NB4 (cell line): ENCODE results near the genes PLA2G7 and GLYATL3.

DNA sequence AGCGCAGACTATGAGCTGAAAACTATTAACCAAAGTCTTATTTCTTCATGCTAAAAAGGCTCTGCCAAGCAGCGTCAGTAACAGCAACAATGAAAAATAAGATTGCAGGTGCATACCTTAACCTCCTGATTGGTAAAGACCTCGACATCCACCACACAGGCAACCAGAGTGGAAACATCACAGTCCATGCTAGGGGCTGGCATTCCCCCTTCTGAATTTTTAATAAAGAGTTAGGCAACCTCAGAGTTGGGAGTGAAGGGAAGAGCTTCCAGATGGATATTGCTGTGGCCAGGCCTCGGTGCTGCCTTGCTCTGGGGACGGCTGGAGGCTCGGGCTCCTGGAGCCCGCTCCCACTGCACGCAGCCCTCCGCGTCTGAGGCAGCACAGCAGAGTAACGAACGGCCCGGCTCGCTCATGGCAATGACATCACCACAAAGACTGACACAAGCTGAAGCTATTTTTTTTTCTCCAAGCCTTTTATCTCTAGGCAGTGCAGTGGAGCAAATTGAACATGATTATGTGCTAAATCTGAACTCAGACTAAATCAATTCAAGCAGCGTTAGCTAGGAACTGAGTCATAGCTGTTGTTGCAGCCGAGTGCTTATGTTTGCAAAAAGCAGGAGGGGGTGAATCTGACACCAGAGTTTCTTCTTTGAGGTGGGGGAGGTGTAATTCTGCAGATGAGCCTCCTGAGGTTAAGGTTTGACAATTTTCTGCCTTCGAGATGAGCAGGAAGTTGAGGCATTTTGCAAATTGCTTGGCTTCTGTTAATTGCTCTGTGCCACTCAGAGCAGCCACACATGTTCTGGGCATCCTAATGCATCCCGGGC, 154.7 kb upstream of the ENPP5 start:
- RRBS = no CpG with 5 or more reads among the region's 18 CpGs

DNA sequence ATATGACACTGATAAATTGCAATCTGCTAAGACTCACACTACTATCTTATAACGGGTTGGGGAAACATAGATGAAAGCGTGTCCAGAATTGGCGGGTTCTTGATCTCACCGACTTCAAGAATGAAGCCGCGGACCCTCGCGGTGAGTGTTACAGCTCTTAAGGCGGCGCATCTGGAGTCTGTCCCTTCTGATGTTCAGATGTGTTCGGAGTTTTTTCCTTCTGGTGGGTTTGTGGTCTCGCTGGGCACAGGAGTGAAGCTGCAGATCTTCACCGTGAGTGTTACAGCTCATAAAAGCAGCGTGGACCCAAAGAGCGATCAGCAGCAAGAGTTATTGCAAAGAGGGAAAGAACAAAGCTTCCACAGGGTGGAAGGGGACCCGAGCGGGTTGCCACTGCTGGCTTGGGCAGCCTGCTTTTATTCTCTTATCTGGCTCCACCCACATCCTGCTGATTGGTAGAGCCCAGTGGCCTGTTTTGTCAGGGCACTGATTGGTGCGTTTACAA, 86.2 kb downstream of the RCAN2 start:
- RRBS = no CpG with 5 or more reads among the region's 18 CpGs

- RRBS = no CpG with 5 or more reads among the region's 5 CpGs
Observed at GRCh38 chr6:46427608-46428224, 63.5 kb downstream of the RCAN2 start.

DNA sequence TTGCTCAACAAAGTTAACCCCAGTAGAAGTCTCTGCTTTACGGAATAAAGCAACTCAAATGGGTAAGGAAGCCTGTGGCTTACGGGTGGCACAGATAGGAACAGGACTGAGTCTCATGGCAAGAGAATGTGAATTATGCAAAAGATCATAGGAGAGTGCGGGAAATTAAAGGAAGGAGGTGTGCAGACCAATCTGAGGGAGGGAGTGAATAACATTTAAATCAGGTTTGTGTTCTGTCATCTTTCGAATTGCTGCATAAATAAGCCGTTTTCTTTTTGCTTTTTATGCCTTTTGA, 882 bp upstream of the RCAN2 start:
- RRBS = no CpG with 5 or more reads among the region's 5 CpGs

- RRBS = no CpG with 5 or more reads among the region's 8 CpGs
Observed at GRCh38 chr6:46652096-46652464, 538 bp downstream of the CYP39A1 start.

GRCh38 chr6:46734852-46735988, at the start of gene PLA2G7:
Gene PLA2G7, minus strand, starts transcription at chr6:46735375.
- RRBS = 51% methylated on average over 13 of the region's 81 CpGs

DNA sequence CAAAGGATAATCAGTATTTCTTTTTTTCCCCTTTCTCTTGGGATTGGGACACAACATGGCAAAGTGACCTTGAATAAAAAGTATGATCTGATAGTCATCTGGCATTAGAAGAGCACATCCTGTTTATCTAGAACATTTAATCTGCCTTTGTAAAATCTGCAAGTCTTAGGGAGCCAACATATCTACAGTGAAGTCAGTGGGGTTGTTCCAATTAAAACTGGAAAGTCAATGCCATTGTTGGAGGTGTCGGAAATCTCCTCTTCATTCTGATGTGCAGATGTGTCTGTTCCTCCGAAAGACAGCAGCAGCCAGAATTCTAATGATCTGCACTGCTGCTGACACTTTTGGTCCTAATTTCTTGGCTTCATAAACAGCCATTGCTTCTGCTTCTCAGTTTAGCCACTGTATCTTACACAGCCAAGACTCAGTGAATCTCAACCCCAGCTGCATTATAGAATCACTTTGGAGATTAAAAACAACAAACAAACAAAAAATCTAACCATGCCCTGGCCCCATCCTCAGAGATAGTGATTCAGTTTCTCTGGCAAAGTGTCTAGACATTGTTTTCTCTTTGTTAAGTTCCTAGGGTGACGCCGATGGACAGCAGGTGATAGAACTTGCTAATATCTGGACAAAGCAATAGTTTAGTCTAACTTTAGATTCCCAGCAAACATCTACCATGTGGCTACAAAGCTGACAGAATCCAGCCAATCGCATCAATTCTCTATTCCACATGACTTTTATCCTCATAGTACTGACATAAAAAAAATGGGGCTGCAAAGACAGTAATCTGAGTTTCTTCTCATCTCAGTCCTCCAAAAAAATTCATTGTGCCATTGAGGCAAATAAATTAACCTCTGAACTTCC, 3.0 kb downstream of the ADGRF5 start:
- RRBS = no CpG with 5 or more reads among the region's 5 CpGs

- RRBS = no CpG with 5 or more reads among the region's 4 CpGs
Observed at GRCh38 chr6:46932913-46933096, 11.1 kb upstream of the ADGRF5 start.

DNA sequence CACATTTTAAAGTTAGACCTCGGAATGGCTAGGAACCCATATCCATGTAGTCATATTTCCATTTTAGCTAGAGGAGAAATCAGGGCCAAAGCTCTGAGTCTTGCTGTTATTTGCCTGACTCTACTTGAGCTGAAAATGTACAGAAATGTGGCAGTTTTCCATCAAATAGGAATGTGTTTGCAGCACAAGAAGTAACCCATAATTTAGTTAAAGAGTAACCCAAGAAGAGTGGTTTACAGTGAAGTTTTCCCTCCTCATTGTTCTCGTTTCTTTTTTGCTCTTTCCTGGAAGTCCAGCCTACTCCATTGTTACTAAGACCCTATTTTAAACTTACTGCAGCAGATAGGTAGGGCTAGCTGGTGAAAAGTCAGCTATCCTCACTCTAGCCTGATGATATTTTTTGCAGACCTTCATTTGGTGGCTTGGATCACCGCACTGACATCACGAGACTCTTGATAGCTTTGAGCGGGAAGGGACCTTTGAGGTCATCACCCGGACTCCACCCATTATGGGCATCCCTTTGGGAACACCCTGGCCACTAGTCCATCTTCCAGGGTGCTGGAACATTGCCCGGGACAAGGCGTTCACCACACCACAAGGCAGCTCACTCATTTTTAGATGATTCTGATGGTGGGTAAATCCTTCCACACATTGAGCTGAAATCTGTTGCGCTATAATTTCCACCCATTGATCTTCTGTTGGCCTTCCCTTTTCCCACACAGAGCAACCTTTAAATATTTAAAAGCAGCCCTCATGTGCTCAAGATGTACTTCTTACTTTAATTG, 28.1 kb upstream of the ADGRF5 start:
- RRBS = 59% methylated on average over 2 of the region's 9 CpGs

GRCh38 chr6:47047425-47047877, 5.3 kb upstream of the ADGRF1 start:
- RRBS = no CpG with 5 or more reads among the region's 6 CpGs

GRCh38 chr6:47104071-47104303, 61.9 kb upstream of the ADGRF1 start:
- RRBS = no CpG with 5 or more reads among the region's 3 CpGs

GRCh38 chr6:47405368-47405974, 72.1 kb upstream of the CD2AP start:
- RRBS = no CpG with 5 or more reads among the region's 5 CpGs

DNA sequence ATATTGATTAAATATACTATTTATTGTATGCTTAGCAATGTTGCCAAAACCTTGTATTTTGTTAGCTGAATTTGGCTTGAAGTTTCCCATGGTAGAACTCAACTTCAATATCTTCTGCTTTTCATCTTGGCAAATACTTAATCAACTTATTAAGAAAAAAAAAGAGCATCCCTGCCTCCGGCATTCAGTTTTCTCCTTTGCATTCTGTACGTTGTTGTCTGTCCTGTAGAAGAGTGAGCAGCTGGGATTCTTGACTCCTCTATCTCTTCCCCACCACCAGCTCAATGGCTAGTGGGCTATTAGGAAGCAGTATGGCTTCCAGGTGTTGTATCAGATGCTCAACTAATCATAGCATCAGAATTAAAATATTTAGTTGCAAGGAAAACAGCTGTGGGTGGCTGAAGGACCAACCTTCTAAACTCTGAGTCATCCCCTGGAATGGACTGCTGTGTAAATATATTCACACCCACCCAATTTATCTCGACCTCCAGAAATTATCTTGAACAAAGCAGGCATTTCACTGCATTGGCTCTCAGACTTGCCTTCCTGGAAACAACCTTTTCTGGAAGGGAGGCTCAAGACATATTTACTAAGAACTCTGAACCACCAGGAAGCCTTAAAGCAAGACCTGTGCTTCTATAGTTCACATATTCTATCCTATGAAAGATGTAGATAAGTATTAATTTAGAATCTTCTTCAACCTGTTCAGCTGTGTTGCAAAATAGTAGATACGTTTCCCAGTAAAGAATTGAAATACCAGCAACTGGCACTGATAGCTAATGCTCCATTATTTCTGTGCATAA, 57.2 kb upstream of the CD2AP start:
- RRBS = no CpG with 5 or more reads among the region's 4 CpGs

DNA sequence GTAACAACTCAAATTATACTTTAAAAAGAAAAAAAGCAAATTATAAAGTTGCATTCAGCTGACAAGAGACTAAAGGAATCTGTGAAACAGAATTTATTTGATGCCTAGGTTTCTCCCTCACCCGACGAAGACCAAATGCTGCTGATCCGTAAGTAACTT, 545 bp upstream of the CD2AP start:
- RRBS = no CpG with 5 or more reads among the region's 3 CpGs

GRCh38 chr6:48826847-48827466, 636.1 kb downstream of the MMUT start:
- RRBS = no CpG with 5 or more reads among the region's 4 CpGs

DNA sequence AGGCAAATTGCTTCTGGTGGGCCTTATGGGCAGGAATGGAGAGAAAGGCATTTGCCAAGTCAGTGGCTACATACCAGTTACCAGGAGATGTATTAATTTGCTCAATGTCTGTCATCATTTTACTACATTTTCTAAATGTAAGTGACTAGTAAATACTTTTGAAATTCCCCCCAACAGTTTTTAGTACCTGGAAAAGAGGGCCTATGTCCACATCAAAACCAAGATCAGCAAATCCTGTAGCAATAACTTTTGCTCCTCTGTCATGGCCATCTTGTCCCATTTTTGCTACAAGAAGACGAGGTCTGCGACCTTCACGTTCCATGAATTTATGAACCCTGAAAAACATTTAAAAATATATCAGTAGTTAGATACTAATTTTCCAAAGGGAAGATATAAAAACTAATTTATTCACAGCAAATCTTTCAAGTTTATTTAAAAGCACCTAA, 23.0 kb downstream of the MMUT start:
- RRBS = no CpG with 5 or more reads among the region's 3 CpGs

DNA sequence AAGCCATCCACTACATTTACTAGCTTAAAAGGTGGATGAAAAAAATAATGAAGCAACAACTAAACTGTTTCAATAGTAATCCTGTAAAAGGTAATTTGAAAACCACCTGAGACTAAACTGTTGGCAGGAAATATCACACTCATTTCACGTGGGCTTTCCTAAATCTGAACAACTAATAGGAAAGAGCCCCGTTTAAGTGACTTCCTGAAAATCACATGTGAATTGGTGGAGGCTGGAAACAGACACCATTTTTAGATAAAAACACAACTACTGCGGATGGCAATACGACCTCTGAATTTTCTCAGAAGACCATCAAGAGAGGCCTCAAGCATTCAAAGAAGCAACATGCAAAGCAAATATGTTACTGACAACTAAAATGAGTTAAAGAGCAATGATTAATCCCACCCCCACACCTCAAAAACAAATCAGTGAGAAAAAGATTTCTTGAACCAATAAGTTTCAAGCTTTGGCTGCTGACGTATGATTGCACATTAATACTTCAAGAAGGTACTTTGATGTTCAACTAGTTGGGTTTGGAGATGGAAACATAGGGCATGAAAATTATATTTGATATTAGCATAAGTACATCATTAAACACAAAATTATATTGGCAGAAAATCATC, 1.1 kb downstream of the MMUT start:
- RRBS = no CpG with 5 or more reads among the region's 5 CpGs

GRCh38 chr6:49499714-49500177, at the start of gene GLYATL3:
Gene GLYATL3, plus strand, starts transcription at chr6:49499923.
- RRBS = no CpG with 5 or more reads among the region's 2 CpGs

DNA sequence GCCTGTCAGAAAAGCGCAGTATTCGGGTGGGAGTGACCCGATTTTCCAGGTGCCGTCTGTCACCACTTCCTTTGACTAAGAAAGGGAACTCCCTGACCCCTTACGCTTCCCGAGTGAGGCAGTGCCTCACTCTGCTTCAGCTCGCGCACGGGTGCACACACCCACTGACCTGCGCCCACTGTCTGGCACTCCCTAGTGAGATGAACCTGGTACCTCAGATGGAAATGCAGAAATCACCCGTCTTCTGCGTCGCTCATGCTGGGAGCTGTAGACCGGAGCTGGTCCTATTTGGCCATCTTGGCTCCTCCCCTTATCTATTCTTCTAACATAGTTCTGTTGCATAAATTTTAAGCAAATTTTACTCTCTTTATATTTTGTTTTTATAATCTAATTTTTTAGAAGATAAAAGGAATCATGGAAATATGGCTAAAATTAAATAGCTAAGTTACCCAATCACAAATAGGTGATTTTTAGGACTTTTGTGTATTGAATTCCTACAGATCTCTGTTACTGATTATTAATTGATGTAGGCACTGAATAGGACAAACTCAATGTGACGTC, 10.2 kb upstream of the PGK2 start:
- RRBS = no CpG with 5 or more reads among the region's 15 CpGs